GM23248 (cell line): Measurements from ENCODE around the gene CHURC1.

- RAMPAGE, long total RNA = no peak
Observed at GRCh38 chr14:61698014-61698491, 2.7 kb downstream of the HIF1A start.

- RAMPAGE, long total RNA = no peak
Observed at GRCh38 chr14:63205332-63205675, 1.1 kb downstream of the RHOJ start.

- RAMPAGE, long total RNA = no peak
Observed at GRCh38 chr14:63453474-63454119, 89.6 kb downstream of the PPP2R5E start.

DNA sequence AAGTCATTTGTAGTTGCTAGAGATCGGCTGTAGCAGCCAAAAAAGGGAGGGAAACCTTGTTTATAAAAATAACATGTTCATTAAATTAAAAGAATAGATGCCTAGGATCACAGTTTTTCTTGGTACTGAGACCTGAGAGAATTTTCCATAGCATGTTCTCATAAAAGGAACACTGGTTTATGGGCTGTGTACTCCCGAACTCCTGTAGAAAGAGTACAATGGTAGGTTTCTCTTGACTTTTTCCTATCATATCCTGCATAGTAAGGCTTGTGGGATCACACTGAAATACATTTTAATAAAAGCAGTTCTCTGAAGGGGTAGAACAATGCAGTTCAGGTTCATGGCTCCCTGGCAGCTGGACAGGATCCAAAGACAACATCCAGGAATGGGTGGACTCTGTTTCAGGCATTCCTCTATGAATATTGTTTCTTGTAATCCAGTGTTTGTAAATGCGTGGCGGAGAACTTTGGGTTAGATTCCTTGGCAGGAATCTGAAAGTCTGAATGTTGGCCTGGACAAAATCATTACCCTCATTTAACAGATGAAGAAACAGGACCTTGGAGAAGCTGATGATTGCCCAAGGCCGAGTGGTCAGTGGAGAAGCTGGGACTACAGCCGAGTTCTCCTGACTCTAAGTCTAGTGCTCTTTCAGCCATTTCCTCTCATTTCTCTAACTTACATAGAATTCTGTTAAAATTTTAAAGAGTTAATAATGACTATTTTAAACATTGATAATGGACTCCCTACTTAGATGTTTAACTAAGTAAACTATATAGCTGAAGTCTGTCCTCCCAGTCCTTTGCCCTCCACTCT, 43.5 kb downstream of the SYNE2 start:
- RAMPAGE, long total RNA = no peak

- RAMPAGE, long total RNA = no peak
Observed at GRCh38 chr14:63900096-63900459, 47.3 kb downstream of the SYNE2 start.

DNA sequence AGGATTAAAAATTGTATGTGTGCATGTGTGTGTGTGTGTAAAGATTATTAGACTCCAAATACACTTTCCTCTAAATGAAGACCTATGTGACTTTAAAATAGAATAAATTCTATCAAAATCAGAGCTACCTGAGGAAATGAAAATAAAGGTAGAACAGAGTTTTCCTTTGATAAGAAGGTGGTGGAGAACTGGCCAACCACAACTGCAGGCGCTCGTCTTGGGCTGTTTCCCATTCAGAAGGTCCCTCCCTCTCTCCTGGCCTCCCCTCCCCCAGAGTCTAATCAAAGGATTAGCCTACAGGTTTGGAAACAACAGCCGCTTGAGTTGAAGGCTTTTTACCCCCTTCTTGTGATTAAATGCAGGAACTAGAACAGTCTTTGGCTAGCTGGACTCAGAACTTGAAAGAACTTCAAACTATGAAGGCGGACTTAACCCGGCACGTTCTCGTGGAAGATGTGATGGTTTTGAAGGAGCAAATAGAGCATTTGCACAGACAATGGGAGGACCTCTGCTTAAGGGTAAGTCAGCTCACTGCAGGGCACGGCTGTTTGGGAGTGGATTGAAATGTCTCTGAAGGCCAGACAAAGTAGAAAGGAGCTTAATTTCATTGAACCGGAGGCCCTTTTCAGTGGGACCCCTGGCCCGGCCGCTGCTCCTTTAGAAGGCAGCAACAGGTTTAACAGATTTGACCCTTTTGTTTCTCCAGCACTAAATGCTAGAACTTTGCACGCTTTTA, 107.9 kb downstream of the ESR2 start:
- RAMPAGE, long total RNA = no peak

DNA sequence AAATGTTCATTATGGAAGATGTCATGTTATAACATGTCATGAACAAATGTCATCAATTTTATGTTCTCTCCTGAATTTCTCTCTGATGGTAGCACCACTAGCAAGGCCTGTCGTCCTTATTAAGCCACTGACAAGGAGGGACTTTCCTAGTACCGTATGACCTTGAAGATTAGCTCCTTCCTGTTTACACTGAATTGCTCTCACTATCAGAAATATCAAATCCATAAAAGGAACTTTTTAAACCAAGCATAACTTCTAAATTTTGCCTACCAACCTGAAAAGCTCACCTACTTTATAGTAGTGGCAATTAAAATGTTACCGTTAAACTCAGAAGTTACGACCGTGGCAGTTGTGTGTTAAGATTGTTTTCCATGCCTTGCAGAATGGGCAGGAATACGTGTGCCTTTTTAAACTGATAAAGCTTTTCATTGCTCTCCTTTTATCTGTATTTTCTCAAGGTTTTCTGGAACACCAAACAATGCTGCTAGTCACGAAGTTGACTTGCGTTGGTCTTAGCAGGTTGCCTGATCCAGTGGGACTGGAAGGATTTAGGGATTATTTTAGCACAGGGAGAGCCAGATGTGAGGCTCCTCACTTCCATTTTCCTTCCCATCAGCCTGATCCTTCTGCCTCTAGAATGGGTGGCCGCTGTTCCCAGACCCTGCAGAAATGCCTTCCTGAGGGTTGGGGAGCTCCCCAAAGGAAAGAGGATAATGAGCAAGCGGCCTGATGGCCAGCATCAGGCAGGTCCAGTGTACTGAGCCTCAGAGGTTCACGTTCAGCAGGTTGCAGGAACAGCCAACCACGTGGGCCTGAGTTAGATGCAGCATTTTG, 98.7 kb downstream of the ESR2 start:
- RAMPAGE, long total RNA = no peak

DNA sequence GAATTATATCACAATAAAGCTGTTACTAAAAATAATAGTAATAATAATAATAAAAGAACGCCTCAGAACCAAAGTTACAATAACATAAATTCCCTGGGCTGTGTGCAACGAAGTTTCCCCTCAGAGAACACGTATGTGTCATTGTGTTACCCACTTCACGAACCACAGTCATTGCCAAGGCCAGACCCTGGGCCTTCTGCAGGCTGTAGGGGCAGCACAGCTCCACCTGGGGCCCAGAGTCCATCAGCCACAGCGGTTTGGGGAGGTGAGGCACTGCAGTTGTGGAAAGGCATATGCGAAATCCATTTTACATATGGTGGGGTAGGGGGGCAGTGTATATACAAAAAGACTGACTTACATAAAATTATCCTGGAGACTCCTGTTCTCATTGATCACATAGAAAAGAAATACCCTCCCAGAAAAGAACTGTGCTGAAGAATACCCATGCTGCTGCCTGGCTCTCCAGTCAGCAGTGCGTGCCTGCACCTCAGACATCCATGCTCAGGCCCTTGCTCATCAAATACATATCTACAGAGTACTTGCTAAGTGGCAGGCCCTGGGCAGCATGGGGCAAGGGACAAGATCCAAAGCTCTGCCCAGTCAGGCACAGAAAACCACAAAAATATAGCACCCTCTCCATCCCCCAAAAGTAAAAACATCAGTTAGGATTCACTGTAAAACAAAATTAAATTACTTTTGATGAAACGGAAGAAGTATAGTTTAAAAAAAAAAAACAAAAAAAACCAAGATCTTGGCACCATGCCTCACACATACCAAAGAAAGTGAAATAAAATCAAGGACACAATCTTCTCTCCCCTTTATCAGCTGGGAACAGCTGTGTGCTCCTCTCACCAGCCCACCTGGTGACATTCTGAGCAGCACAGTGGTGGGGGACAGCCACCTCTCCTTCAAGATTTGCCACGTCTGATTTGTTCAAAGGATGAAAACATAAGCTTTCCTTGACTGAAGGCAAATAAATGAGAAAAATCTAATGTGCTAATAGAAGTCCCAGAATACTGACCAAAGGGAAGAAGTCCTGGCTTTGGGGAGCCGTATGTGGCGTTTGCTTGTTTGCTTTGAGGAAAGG, 55.8 kb downstream of the ESR2 start:
- RAMPAGE, long total RNA = no peak

DNA sequence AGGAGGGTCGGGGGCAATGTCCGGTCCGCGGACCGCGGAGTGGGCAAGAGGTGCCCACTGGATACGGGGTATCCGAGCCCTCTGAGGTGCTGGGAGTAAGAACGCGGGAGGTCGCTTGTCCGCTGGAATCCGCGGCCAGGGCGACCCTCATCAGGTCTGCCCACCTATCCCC, 234 bp downstream of the AKAP5 start:
- RAMPAGE, long total RNA = no peak

GRCh38 chr14:64506699-64507329, 2.2 kb downstream of the ZBTB1 start:
- RAMPAGE, long total RNA = no peak

DNA sequence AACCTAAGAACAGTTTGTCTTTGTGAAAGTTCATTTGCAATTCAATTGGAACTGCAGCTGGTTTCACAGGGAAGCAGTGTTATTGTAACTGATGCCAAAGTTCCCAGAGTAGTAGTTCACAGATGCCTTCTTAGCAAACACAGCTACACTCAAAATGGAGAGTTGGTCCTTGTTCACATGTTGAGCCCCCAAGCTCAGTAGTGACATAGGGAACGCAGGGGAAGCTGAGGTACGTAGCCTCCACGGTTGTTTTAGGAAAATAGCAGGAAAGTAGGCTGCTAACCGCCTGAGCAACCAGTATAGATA, 23.4 kb downstream of the PPP1R36 start:
- RAMPAGE, long total RNA = no peak

GRCh38 chr14:64584113-64584477, 34.3 kb downstream of the PPP1R36 start:
- RAMPAGE, long total RNA = no peak

GRCh38 chr14:64654203-64654958, 49.8 kb upstream of the PLEKHG3 start:
- RAMPAGE, long total RNA = no peak

GRCh38 chr14:64705348-64705814, 1.2 kb downstream of the PLEKHG3 start:
- RAMPAGE, long total RNA = no peak

GRCh38 chr14:64748538-64749297, 44.5 kb downstream of the PLEKHG3 start:
- RAMPAGE, long total RNA = no peak

DNA sequence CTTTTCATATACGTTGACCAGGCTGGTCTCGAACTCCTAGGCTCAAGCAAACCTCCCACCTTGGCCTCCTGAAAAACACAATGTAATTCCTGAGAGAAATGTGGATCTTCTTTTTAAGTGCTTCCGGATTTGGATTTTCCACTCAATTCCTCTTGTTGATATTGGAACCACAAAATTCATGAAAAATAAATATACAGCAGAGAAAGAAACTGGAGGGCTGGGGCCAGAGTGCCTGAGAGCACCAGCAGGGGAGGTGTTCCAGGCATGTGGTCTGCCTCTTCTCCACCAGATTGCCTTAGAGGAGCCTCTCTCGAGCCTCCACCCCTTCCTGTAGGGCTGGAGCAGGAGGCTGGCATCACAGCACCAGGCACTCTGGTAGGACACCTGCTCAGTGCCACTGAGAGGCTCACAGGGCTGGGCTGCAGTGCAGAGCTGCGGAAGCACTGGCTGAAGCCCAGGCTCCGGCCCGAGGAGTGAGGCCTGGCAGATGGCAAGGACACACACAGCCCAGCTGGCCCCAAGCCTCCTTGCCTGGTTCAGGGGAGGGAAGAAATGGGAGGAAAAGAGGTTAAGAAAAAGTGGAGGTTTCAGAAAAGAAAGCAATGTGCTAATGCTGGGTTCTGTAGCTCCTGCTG, 24.1 kb downstream of the SPTB start:
- RAMPAGE, long total RNA = no peak

GRCh38 chr14:64914017-64914541, at the start of gene CHURC1:
Gene CHURC1, plus strand, starts transcription at chr14:64914455.
- RAMPAGE, long total RNA = start-site peak on the plus strand at chr14:64914432-64914484, 283 and 3,488 reads in 2 replicates

- RAMPAGE, long total RNA = no peak
Observed at GRCh38 chr14:64914542-64915278, 455 bp downstream of the CHURC1 start.

DNA sequence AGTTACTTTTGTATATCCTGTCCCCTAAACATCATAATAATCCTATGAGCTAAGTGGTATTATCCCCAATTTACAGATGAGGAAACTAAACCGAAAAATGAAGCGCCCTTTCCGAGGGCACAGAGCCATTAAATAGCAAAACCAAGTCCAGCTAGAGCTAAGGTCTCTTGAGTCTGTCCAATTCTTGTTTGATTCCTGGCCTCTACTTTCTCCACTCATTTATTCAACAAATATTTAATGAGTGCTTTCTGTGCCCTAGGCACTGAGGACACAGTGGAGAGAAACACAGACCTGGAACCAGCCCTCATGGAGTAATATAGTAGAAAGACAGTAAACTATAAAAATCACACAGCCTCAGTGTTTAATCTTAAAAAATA, 593 bp downstream of the GPX2 start:
- RAMPAGE, long total RNA = no peak

DNA sequence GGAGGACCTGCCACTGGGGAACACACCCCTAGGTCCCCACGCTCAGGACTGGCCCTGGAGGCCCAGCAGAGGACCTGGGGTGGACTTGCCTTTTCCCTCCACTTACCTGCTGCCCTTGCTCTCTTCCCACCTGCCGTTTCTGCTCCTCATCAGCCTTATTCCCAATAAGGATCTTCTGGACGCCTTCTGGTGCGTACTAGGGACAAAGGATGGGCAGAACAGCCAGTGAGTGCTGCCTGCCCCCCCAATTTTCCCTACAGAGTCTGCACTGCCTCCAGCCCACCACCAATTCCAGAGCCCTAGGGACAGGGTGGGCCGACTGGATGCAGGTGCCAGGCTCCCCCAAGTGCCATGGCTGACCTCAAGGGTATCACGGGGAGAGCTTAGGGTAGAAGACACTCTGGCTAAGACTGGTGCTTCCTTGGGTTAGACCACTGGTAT, 7.7 kb upstream of the GPX2 start:
- RAMPAGE, long total RNA = no peak